GM12892 (cell line): Measurements from ENCODE around the genes RHBDF1, ANTKMT and CIAO3.

- RRBS = no CpG with 5 or more reads among the region's 14 CpGs
Measured at GRCh38 chr16:16622-17394, 36.6 kb downstream of the POLR3K start.

DNA sequence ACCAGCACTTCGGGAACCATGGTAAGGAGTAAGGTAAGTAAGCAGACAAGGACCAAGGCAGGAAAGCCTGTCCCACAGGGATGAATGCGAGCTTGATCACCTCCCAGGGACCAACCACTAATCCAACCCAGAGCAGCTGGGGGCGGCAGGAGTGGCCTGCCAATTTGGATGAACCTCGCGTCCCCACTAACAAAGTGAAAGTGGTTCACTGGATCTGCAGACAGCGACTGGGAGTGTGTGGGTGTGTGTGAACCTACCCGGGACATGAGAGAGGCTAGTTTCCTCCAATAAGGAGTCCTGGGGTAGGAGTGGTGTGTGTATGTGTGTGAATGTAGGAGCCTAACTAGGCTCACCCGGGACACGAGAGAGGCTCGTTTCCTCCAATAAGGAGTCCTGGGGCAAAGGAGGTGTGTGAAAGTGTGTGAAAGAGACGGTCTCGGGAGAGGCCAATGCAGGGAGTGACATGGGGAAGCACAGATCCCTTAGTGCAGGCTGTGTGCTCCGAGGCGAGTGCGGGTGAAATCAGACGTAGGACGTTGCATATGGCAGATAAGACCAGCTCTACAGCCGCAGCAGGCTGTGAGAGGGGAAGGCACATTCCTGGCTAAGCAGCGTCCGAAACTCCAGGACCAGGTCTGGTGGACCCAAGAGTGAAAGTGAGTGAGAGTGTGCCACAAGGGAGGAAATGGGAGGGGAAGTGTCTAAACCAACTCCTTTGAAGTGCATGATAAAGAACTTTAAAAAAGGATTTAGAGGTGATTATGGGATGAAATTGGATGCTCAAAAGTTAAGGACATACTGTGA, 11.5 kb downstream of the POLR3K start:
- RRBS = 100% methylated on average over 1 of the region's 20 CpGs

DNA sequence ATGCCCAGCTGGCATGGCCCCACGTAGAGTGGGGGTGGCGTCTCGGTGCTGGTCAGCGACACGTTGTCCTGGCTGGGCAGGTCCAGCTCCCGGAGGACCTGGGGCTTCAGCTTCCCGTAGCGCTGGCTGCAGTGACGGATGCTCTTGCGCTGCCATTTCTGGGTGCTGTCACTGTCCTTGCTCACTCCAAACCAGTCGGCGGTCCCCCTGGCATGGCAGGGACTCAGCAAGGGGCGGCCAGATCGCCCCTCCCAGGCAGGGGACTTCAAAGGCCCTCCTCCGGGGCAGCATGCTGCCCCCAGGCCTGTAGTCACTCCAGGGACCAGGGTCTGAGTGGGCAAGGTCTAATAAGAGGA, 8.9 kb downstream of the RHBDF1 start:
- RRBS = no CpG with 5 or more reads among the region's 15 CpGs

DNA sequence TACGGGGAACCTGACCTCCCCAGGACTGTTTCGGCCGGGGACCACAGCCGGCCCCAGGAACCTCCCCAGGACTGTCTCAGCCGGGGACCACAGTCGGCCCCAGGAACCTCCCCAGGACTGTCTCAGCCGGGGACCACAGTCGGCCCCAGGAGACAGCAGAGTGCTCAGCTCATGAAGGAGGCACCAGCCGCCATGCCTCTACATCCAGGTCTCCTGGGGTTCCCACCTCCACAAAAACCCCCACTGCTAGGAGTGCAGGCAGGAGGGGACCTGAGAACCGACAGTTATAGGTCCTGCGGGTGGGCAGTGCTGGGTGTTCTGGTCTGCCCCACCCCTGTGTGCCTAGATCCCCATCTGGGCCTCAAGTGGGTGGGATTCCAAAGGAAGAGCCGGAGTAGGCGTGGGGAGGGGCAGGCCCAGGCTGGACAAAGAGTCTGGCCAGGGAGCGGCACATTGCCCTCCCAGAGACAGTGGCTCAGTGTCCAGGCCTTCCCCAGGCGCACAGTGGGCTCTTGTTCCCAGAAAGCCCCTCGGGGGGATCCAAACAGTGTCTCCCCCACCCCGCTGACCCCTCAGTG, 4.4 kb downstream of the RHBDF1 start:
- RRBS = 61% methylated on average over 3 of the region's 17 CpGs

DNA sequence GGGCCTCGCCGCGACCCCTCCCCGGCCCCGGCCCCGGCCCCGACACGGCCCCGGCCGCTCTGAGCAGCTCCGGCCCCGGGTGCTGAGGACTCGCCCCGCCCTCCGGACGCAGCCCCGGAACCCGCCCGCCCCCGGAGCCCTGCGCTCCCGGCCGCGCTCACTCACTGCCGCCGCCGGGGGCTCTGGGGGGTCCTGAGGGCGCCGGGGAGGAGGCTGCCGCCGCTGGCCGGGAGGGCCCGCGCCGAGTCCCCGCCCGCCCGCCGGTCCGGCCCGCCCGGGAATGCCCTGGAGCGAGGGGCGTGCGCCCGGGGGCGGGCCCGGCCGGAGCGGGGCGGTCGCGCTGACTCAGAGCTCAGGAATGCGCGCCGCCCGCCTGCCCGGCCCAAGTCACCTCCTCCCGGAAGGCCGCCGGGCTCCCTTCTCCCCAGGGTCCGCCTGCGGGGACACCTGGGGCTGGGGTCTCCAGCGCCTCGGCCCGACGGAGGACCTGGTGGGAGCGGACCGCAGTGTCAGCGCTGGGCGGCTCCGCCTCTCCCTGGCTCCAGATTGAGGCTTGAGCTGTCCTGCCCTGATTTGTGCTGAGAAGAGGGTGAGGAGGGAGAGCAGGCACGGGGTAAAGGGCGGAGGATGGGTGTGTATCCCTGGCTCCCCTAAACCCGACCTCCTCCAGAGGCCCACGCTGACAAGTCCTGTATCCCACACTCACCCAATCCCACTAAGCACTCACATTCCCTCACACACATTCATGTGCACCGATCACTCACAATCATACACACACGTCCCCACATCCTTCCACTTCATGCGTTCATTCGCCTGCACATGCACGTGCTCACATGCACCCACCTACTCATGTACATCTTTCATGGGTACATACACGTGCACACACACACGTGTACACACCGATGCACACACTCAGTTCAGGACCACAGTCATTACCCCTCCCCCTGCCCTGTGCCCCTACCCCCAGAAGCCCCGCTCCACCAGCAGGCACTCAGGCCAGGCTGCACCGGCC, at the start of gene RHBDF1:
Gene RHBDF1 (minus strand): TSS at position 284 of the 1,012 bp plus-strand sequence.
- RRBS = 1% methylated on average over 10 of the region's 86 CpGs

DNA sequence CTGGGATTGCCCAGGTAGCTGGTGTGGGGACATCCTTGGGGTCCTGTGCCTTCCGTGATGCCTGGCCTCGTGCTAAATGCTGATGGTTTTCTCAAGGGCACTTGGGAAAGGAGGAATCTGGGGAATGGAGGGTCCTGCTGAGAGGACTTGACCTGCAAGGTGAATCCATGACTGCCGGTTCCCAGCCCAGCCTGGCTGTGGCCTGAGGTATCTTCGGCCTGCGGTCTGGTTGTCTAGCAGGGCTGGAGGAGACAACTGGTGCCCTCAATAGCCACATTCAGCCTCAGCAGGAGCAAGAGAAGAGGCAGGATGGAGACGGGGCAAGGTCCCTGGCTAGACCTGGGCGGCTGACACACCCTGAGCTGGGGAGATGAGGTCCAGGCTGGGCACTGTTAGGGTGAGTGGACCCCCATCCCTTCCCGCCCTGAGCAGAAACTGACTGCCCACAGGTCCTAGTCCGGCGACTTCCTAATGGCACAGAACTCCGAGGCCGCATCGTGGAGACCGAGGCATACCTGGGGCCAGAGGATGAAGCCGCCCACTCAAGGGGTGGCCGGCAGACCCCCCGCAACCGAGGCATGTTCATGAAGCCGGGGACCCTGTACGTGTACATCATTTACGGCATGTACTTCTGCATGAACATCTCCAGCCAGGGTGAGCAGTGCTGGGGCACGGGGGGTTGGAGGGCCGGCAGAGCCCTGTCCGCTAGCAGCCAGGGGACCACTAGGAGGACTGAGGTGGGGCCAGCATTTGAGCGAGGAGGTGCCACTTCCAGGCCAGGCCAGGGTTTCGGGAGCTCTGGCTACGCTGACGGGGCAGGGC, 4.8 kb downstream of the MPG start:
- RRBS = no CpG with 5 or more reads among the region's 28 CpGs

- RRBS = 84% methylated on average over 9 of the region's 58 CpGs
Measured at GRCh38 chr16:410118-411083, 8.7 kb downstream of the DECR2 start.

GRCh38 chr16:424312-424604, 1.2 kb upstream of the RAB11FIP3 start:
- RRBS = no CpG with 5 or more reads among the region's 10 CpGs

DNA sequence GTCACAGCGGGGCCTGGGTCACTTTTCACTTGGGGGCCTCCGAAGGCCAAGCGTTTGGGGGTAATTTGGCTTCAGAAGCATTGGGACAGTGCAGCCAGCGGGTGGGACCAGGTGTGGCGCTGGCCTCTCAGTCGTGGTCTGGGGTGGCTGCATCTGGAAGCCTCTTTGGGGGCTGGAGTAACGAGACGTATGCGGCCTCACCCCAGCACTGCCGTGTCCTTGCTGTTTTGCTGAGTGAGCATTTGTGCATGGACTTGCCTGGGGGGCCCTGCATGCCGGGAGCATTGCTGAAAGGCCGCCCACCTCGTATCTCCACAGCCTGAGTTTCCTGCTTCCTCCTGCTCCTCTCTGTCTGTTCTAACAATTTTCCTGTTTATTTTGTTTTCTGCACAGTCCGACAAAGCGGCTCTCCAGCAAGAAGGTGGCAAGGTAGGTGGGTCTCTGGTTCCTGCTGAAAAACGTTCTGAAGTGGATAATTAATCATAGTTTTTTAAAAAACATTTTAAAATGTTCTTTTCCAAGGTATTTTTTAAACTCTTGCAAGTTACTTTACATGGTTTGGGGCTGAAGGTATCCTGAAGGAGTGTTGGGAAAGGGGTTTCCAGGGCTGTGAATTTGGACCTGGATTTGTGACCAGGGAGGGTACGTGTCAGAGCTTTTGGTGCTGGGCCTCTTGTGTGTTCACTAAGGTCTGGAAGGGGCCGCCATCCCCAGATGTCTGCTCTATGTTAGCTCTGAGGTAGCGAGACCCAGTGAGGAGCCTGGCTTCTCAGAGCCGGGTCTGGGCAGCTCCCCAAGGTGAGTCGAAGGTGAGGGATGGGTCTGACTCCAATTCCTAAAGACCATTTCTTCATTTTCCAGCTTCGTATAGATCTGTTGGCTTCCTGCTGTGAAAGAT, 30.8 kb upstream of the CAPN15 start:
- RRBS = no CpG with 5 or more reads among the region's 22 CpGs

- RRBS = 96% methylated on average over 3 of the region's 16 CpGs
Measured at GRCh38 chr16:505296-505872, 22.1 kb upstream of the CAPN15 start.

- RRBS = no CpG with 5 or more reads among the region's 14 CpGs
Measured at GRCh38 chr16:510320-510798, 17.2 kb upstream of the CAPN15 start.

DNA sequence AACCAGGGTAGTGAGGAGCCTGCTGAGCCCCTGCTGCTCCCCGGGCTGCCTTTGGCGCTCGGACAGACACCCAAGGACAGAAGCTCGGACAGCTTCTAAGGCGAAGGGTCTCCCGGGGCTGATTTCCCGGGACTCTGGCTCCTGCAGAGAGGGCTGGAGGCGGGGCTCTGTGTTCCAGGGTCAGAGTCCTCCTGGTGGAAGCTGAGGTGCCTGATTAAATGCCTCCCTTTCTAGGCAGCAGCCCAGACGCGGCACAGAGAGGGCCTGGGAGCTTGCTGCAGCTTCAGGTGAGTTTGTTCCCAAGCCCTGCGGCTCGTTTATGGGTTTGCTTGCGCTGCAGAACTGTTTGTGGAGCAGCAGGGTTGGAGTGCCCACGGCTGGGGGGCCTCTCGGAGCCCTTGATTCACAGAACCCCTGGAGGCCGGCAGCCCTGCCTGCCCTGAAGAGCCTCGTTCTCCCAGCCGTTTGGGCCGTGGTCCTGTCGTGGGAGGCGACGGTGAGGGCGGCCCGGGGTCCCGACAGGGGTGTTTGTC, 6.3 kb downstream of the CAPN15 start:
- RRBS = 89% methylated on average over 8 of the region's 25 CpGs

DNA sequence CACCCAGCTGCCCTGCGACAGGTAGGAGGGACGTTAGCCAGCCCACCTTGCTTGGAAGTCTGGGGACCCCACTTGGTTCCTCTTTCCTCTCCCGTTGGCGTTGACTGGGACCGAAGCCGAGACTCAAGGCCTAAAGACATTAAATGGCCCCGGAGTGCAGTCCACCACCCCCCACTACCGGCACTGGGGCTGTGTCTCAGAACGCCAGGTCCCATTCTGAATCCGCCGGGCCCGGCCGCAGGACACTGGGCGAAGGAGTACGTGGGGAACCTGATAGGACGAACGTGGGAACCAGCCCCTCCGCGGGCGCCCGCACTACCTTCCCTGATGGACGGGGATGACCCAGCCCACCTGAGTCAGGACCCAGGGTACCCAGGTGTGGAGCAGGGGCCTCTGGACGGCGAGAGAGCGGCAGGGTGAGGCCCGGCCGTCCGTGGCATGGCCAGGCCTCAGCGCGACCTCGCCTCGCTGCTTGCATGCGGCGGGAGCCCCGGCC, 513 bp upstream of the WDR90 start:
- RRBS = 3% methylated on average over 11 of the region's 35 CpGs

GRCh38 chr16:660502-661278, 7.2 kb upstream of the RHOT2 start:
- RRBS = no CpG with 5 or more reads among the region's 50 CpGs

- RRBS = no CpG with 5 or more reads among the region's 15 CpGs
Measured at GRCh38 chr16:712648-713263, 2.2 kb upstream of the METRN start.

- RRBS = 81% methylated on average over 7 of the region's 41 CpGs
Measured at GRCh38 chr16:716793-717714, 2.1 kb downstream of the METRN start.

- RRBS = 1% methylated on average over 27 of the region's 58 CpGs
Measured at GRCh38 chr16:720754-721238, at the start of gene ANTKMT. Gene ANTKMT (plus strand): TSS chr16:721146.

DNA sequence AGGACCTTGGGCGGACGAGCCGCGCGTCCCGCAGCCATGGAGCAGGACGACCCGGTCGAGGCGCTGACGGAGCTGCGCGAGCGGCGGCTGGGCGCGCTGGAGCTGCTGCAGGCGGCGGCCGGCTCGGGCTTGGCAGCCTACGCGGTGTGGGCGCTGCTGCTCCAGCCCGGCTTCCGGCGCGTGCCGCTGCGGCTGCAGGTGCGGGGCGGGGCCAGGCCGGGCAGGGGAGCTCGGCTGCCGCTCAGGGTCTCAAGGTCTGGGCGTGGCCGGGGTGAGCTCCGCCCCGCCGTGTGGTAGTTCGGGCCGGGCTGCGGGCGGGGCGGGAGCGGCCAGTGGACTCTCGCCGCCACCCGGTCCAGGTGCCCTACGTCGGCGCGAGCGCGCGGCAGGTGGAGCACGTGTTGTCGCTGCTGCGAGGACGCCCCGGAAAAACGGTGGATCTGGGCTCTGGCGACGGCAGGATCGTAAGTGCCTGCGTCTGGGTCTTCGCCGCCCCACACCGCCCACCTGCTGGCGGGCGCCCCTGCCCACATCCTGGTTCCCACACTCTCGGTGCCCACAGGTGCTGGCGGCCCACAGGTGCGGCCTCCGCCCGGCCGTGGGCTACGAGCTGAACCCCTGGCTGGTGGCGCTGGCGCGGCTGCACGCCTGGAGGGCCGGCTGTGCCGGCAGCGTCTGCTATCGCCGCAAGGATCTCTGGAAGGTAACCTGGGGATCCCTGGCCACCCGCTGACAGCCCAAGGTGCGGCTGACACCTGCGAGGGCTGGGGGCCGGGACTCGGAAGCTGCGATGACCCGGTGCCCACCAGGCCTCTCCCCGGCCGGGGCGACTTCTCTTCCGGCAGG, 516 bp downstream of the ANTKMT start:
- RRBS = 5% methylated on average over 68 of the region's 98 CpGs

DNA sequence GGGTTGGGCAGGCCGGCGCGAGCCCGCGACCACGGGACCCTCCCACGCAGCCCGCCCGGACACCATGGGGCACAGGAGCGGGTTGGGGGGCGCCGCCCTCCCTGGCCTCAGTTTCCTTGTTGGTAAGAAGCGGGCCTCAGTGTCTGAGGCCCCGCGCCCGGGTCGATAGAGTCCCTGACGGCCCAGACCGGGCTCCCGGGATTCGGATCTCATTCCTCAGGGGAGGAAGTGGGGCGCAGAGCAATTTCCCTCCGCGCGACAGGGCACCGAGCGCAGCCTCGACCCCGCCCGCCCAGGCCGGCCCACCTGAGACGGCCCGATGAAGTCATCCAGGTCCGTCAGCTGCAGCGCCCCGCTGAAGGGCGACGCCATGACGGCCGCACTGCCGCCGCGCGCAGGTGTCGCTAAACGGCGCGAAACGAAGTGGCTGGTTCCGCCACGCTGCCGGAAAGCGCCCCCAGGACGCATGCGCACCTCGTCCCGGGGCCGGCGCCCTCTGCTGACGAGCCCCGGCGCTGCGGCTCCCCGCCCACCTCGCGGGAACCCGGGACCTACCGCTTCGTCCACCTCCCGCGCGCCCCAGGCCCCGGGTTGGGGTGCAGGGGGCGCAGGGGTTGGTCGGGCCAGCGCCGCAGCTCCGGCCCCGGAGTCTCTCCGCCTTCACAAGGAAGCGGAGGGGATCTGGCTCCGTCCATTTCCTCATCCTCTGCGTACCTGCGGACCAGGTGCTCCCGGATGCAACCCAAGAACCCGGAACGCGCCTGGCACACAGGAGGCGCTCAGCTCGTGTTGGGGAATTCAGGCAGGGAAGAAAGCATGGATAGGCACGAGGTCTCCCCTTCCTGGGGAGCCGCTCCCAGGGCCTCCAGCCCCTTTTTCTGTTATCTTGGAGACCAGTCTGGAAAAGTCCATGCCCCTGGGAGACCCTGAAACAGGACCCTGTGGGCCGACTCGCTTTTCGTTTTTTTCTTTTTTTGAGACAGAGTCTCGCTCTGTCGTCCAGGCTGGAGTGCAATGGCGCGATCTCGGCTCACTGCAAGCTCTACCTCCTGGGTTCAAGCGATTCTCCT, at the start of gene CIAO3:
Gene CIAO3 (minus strand): TSS at position 384 of the 1,070 bp plus-strand sequence.
- RRBS = 4% methylated on average over 39 of the region's 101 CpGs

GRCh38 chr16:987913-988253, 6.3 kb downstream of the SOX8 start:
- RRBS = 59% methylated on average over 4 of the region's 16 CpGs